Testis (tissue), 5 donors: ENCODE results near the genes TFRC and SMCO1.

GRCh38 chr3:195688923-195689145, 31.9 kb upstream of the MUC20 start:
- PRO-cap, 3 experiments = no peak in any of the 3 experiments
- RAMPAGE, long total RNA, 2 experiments = no peak in any of the 2 experiments
- RRBS = no CpG with 5 or more reads among the region's 3 CpGs

GRCh38 chr3:195724855-195725205, 4.1 kb downstream of the MUC20 start:
- PRO-cap, 3 experiments = no peak in any of the 3 experiments
- RAMPAGE, long total RNA, 2 experiments = no peak in any of the 2 experiments
- RRBS = no CpG with 5 or more reads among the region's 12 CpGs

GRCh38 chr3:195895782-195896361, 12.5 kb downstream of the TNK2 start:
- PRO-cap, 3 experiments = peak in 3 of 3 experiments; most common plus-strand start chr3:195895994 (in 3); most common minus-strand start chr3:195895914 (in 2)
- RAMPAGE, long total RNA, 2 experiments = no peak in any of the 2 experiments
- RRBS = 1% methylated on average over 36 of the region's 53 CpGs

DNA sequence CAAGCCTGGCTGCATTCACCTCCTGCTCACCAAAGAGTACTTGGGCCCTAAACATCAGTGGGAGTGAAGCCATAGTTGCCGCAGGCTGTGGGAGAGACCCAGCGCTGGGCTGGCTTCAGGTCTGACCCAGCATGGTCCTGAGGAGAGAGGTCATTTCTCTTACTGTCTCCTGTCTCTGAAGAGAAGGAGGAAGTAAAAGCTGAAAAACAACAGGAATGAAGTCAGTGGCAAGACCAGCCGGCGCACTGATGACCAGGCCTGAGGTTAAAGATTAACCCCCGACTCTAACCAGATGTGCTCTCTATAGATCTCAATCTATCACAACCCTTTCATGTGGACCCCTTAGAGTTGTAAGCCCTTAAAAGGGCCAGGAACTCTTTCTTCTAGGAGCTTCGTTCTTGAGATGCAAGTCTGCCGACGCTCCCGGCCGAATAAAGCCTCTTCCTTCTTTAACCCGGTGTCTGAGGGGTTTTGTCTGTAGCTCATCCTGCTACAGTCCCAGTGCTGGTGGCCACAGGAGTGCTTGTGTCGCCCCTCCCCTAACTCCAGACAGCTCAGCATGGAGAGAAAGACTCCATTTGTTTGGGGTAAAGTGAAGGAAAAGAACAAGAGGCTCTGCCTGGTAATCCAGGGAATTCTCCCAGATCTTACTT, 24.8 kb upstream of the TNK2 start:
- PRO-cap, 3 experiments = no peak in any of the 3 experiments
- RAMPAGE, long total RNA, 2 experiments = no peak in any of the 2 experiments
- RRBS = no CpG with 5 or more reads among the region's 12 CpGs

GRCh38 chr3:195942718-195943244, 34.4 kb upstream of the TNK2 start:
- PRO-cap, 3 experiments = no peak in any of the 3 experiments
- RAMPAGE, long total RNA, 2 experiments = no peak in any of the 2 experiments
- RRBS = no CpG with 5 or more reads among the region's 6 CpGs

DNA sequence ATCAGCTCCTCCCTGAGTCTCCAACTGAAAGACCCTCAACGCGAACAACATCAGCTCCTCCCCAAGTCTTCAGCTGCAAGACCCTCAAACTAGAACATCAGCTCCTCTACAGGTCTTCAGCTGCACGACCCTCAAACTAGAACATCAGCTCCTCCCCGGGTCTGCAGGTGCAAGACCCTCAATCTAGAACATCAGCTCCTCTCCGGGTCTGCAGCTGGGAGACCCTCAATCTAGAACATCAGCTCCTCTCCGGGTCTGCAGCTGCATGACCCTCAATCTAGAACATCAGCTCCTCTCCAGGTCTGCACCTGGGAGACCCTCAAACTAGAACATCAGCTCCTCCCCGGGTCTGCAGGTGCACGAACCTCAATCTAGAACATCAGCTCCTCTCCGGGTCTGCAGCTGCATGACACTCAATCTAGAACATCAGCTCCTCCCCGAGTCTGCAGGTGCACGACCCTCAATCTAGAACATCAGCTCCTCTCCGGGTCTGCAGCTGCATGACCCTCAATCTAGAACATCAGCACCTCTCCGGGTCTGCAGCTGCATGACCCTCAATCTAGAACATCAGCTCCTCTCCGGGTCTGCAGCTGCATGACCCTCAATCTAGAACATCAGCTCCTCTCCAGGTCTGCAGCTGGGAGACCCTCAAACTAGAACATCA, 36.2 kb upstream of the TNK2 start:
- PRO-cap, 3 experiments = no peak in any of the 3 experiments
- RAMPAGE, long total RNA, 2 experiments = no peak in any of the 2 experiments
- RRBS = no CpG with 5 or more reads among the region's 14 CpGs

GRCh38 chr3:195990097-195990487, 81.7 kb upstream of the TNK2 start:
- PRO-cap, 3 experiments = peak in 3 of 3 experiments; most common plus-strand start chr3:195990416 (in 3); most common minus-strand start chr3:195990232 (in 1)
- RAMPAGE, long total RNA, 2 experiments = start-site peak on the minus strand in 2 of 2 experiments, at chr3:195990229-195990303 at its widest, 812 to 1,344 reads per replicate
- RRBS = no CpG with 5 or more reads among the region's 60 CpGs

- PRO-cap, 3 experiments = peak in 3 of 3 experiments; most common plus-strand start chr3:196082270 (in 3); most common minus-strand start chr3:196082090 (in 3)
- RAMPAGE, long total RNA, 2 experiments = start-site peak on the plus strand in 2 of 2 experiments, at chr3:196082222-196082261 at its widest, 7 to 8 reads per replicate; start-site peak on the minus strand in 2 of 2 experiments, at chr3:196082081-196082118 at its widest, 273 to 299 reads per replicate
- RRBS = 1% methylated on average over 8 of the region's 50 CpGs
These were observed at the start of gene TFRC for GRCh38 chr3:196081967-196082555. TFRC (minus strand) TSS chr3:196082090.

DNA sequence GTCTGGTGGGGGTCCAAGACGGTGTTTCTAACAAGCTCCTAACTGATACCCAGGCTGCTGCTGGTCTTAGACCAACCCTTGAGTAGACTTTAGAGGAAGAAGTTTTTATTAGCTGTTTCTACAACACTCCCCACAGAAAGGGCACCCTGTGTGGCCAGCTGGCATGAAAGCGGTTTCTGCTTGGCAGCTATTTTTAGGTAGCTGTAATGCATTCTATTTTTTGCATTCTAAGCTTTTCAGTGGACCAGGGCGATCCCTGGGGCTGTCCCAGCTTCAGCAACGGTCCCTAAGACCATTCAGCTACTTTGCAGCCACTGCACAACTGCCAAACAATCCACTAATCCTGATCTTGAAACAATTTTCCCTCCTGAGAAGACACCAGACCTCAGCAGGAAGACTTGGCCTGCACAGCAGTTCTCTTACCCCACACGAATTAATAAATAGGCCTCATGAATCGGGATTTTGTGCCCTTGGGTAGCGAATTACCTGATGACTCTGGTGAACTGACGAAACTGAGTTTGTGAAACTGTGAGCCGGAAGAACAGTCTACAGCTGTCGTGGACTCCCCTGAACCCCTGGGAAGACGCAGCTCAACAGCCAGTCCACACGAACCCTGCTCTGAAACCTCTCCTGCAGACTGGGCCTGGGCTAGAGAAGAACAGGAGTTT, 14.6 kb upstream of the TFRC start:
- PRO-cap, 3 experiments = no peak in any of the 3 experiments
- RAMPAGE, long total RNA, 2 experiments = no peak in any of the 2 experiments
- RRBS = no CpG with 5 or more reads among the region's 12 CpGs

DNA sequence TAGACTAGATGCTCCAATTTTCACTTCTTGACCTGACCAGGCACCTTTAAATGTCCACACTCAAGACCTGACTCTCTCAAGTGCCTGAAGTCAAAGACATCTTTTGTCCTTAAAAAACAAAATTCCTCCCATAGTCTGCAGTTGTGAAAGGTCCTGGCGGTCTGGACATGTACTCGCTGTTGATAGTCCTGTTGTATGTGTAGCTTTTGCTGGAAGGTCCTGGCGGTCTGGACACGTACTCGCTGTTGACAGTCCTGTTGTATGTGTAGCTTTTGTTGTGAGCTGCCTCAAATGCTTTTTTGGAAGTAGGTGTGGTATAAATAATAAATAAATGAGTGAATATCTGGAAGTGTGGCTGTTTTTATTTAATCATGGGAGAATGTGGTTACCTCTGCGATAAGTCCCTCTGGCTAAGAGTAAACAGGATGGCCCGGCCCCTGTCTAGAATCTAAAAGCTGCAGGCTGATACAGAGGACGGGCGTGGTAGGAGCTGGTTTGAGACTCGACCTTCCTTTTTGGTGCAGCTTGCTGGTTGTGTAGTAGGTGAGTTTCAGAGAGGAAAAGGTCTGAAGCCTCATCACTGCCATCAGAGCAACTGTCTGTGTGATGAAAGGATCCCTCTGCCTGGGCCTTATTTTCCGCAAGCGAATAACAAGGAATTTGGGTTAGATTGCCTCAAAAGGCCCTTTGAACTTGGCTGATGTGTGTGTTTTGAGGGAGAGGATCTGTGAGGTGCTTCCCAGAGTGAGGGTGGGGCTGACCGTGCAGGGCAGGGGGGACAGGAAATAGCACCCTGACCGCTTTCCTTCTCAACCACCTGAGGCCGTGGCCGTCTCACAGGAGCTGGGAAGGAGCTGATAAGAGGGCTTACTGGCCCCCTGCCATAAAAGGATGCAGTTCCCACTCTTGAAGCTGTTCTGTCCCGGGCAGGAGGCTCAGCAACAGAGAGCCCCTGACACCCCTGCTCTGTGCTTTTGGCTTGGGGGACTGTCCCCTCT, 45.3 kb upstream of the TFRC start:
- PRO-cap, 3 experiments = no peak in any of the 3 experiments
- RAMPAGE, long total RNA, 2 experiments = no peak in any of the 2 experiments
- RRBS = no CpG with 5 or more reads among the region's 17 CpGs

DNA sequence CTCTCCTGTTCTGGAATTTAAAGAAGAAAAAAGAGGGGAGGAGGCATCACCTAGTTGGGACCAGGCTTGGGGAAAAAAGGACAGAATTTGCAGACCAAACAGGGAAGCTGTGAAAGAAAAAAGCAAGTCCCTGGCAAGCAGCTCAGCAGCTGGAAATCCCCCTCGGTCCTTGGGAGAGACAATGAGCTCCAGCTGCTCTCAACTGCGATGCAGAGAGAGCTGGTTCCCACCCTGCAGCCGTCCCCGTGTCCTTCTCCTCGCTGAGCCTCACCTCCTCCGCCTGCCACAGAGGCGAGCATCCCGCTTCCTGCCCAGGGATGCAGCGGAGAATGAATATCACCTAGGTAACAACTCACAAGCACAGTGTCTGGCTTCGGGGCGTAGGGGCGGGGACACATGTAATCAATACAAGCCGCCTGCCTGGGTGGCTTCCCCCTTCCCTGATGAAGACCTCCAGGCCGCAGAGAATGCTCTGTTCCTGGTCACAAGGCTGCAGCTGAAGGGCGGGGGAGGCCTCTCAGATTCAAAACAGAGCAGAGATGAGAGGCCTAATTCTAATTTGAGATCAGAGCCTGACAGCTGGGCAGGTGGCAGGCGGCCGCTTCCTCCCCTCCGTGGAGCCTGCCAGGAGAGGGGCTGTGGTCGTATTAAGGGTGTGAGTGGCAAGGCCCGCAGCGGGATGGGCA, 24.5 kb downstream of the ZDHHC19 start:
- PRO-cap, 3 experiments = peak in 1 of 3 experiments; most common plus-strand start position 557 of the sequence (in 1); most common minus-strand start position 445 of the sequence (in 1)
- RAMPAGE, long total RNA, 2 experiments = no peak in any of the 2 experiments
- RRBS = no CpG with 5 or more reads among the region's 21 CpGs

DNA sequence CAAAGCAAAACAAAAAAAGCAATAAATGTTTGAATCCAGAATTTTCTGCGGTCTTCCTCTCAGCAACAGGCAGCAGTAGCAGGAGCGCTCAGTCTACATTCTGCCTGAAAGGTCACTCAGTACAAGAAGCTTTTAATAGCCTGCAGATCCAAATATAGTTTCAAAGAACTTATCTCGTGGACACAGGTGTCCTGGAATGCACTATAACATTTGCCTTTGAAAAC, at the start of gene SMCO1:
Gene SMCO1, minus strand, starts transcription at position 106 of the 224 bp plus-strand sequence.
- PRO-cap, 3 experiments = no peak in any of the 3 experiments
- RAMPAGE, long total RNA, 2 experiments = no peak in any of the 2 experiments
- RRBS = no CpG with 5 or more reads among the region's 3 CpGs

GRCh38 chr3:196590206-196590754, 21.8 kb downstream of the FBXO45 start:
- PRO-cap, 3 experiments = no peak in any of the 3 experiments
- RAMPAGE, long total RNA, 2 experiments = no peak in any of the 2 experiments
- RRBS = no CpG with 5 or more reads among the region's 6 CpGs

GRCh38 chr3:196654387-196654719, 14.9 kb downstream of the NRROS start:
- PRO-cap, 3 experiments = no peak in any of the 3 experiments
- RAMPAGE, long total RNA, 2 experiments = no peak in any of the 2 experiments
- RRBS = no CpG with 5 or more reads among the region's 4 CpGs

DNA sequence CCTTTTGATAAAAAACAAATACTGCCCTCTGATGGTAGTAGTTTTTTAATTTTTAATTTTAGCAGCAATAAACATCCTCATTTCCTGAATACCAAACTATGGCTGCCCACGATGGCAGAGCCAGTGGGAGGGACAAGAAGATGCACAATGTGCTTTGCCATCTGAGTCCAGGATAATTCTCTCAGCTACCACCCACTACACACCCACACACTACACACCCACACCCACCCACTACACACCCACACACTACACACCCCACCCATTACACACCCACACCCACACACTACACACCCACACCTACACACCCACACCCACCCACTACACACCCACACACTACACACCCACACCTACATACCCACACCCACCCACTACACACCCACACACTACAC, 17.8 kb downstream of the CEP19 start:
- PRO-cap, 3 experiments = no peak in any of the 3 experiments
- RAMPAGE, long total RNA, 2 experiments = no peak in any of the 2 experiments
- RRBS = no CpG with 5 or more reads among the region's 1 CpG

GRCh38 chr3:196885699-196886776, 18.3 kb downstream of the SENP5 start:
- PRO-cap, 3 experiments = no peak in any of the 3 experiments
- RAMPAGE, long total RNA, 2 experiments = no peak in any of the 2 experiments
- RRBS = no CpG with 5 or more reads among the region's 14 CpGs

DNA sequence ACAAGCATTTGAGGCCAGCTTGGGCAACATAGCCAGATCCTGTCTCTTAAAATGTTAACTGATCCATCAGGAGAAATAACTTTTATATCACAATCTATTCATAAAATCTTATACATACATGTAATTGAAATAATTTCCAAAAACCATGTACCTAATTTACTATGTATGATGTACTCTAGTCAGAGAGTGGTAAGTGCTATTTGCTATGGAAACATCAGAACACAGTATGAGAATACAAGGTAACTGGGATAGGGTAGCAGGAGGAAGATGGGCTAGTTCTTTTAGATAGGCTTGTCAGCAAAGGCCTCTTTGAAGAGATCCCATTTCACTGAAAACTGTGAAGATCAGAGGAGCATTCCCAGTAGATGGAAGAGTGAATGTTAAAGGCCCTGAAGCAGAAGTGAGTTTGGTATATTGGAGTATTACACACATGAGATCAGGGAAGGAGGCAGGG, 36.3 kb downstream of the SENP5 start:
- PRO-cap, 3 experiments = no peak in any of the 3 experiments
- RAMPAGE, long total RNA, 2 experiments = no peak in any of the 2 experiments

GRCh38 chr3:196941497-196942265, 647 bp downstream of the NCBP2 start:
- PRO-cap, 3 experiments = peak in 2 of 3 experiments; most common plus-strand start chr3:196942100 (in 1); most common minus-strand start chr3:196941906 (in 1)
- RAMPAGE, long total RNA, 2 experiments = no peak in any of the 2 experiments
- RRBS = no CpG with 5 or more reads among the region's 43 CpGs

DNA sequence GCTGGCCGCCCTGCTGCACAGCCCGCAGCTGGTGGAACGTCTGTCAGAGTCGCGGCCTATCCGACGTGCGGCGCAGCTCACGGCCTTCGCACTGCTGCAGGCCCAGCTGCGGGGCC, 118 bp downstream of the NCBP2AS2 start:
- PRO-cap, 3 experiments = no peak in any of the 3 experiments
- RAMPAGE, long total RNA, 2 experiments = no peak in any of the 2 experiments
- RRBS = no CpG with 5 or more reads among the region's 12 CpGs

DNA sequence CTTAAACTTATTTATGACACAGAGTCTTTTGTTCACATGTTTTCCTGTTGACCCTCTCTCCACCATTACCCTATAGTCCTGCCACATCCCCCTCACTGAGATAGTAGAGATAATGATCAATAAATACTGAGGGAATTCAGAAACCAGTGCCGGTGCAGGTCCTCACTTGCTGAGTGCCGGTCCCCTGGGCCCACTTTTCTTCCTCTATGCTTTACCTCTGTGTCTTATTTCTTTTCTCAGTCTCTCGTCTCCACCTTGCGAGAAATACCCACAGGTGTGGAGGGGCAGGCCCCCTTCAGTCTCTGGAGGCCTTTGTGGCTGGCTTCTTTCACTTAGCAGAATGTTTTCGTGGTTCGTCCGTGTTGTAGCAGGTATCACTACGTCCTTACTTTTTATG, 5.9 kb downstream of the PIGZ start:
- PRO-cap, 3 experiments = no peak in any of the 3 experiments
- RAMPAGE, long total RNA, 2 experiments = no peak in any of the 2 experiments
- RRBS = no CpG with 5 or more reads among the region's 8 CpGs